GM12891 (cell line): ENCODE data around the genes SLC19A1 and MCM3AP.

- RRBS: no CpG with 5 or more reads among the region's 23 CpGs
Observed at GRCh38 chr21:45403830-45404548, 976 bp upstream of the COL18A1 start.

DNA sequence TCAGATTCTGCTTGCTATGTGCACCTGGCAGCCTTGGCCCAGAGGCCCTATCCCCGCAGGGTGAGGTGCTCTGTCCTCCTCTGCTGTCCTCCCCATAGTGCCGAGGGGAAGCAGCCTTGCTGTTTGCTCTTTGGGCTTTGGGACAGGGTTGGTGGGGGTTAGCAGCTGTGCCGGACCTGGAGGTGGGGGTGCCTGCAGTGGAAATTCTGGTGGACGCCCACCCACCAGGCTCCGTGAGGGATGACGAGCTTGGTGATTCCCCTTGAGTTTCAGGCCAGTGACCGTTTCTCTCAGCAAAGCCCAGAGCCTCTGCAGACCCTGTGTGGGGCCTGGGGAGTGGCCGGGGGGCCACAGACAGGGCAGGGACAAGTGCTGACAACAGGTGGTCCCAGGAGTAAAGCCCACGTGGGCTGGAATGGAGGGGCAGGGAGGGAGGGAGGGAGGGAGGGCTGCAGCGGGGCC lies 52.7 kb downstream of the COL18A1 start:
- RRBS: no CpG with 5 or more reads among the region's 10 CpGs

GRCh38 chr21:45479731-45480266 lies 62.4 kb downstream of the SLC19A1 start:
- RRBS: no CpG with 5 or more reads among the region's 21 CpGs

GRCh38 chr21:45512956-45514031 lies 28.9 kb downstream of the SLC19A1 start:
- RRBS: 92% methylated on average over 4 of the region's 24 CpGs

- RRBS: 6% methylated on average over 40 of the region's 113 CpGs
Observed at GRCh38 chr21:45542248-45543302, at the start of gene SLC19A1. TSS of gene SLC19A1 (minus strand) at chr21:45542440.

GRCh38 chr21:45554824-45555246 lies 12.6 kb upstream of the SLC19A1 start:
- RRBS: no CpG with 5 or more reads among the region's 46 CpGs

DNA sequence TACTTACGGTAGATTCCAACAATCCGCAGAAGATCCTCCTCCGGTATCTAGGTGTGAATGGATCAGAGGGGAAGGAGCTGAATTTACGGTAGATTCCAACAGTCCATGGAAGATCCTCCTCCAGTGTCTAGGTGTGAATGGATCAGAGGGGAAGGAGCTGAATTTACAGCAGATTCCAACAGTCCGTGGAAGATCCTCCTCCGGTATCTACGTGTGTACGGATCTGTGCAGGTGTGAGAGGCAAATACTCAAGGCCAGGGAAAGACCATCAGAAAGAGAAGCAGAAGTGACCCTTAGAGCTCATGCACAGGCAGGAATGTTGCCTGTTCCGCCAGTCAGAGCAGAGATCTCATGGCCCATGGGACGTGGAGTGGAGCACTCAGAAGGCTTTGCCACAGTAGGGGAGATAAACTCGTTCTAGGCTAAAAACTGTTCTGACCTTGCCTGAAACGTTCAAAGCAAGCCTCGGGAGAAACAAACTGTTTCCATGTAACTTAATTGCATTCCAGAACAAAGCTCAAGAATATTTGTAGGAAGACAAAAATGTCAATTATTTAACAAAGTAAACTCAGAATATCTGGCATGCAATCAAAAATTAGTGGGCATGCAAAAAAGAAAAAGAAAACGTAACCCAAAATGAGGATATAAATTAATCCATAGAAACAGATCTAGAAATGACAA lies 20.6 kb upstream of the SLC19A1 start:
- RRBS: no CpG with 5 or more reads among the region's 14 CpGs

DNA sequence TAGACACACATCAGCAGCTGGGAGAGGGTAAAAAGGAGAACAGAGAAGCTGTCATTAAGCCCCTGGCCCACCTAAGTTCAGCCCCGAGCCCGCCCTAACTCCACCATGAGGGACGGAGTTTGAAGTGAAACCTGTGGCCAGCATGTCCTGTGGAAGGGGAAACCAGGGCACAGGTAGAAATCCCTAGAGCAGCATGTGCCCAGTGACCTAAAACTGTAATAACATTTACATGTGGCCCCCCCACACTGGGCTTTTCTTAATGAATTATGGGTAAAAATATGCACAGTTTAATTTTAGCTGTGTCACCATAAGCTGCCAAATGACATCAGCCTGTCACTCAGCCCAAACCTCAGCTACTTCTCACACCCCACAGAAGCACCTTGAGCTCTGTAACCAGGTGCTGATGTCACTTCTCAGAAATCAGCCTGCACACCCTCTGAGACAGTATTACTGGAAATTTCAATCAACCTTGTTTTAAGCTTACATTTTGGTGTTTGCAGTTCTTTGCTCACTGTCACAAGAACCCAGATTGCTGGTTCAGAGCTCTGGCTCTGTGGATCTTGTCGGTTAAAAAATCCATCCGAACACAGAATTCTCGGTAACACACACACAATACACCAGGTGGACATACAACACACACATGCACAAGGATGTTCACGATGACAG lies 50.0 kb upstream of the SLC19A1 start:
- RRBS: no CpG with 5 or more reads among the region's 7 CpGs

DNA sequence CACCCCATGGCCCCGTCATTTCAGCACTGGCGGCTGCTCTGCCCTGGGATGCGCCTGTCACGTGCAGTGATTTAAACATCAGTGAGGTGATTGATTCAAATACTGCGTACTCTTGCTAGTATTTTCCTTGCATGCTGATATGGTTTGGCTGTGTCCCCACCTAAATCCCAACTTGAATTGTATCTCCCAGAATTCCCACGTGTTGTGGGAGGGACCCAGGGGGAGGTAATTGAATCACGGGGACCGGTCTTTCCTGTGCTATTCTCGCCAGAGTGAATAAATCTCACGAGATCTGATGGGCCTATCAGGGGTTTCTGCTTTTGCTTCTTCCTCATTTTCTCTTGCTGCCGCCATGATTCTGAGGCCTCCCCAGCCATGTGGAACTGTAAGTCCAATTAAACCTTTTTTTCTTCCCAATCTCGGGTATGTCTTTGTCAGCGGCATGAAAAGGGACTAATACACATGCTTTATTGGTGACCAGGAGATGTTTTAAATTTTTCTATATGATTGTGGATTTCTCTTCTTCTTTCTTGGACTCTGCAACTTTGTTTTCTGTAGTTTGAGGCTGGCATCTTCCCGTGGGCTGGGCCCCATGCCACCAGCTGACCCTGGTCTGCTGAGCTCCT lies 50.1 kb upstream of the PCBP3 start:
- RRBS: no CpG with 5 or more reads among the region's 14 CpGs

- RRBS: no CpG with 5 or more reads among the region's 13 CpGs
Observed at GRCh38 chr21:45608655-45609301, 34.7 kb upstream of the PCBP3 start.

GRCh38 chr21:45962500-45962803 lies 19.1 kb upstream of the COL6A1 start:
- RRBS: no CpG with 5 or more reads among the region's 2 CpGs

- RRBS: no CpG with 5 or more reads among the region's 52 CpGs
Observed at GRCh38 chr21:46000389-46001422, 19.1 kb downstream of the COL6A1 start.

DNA sequence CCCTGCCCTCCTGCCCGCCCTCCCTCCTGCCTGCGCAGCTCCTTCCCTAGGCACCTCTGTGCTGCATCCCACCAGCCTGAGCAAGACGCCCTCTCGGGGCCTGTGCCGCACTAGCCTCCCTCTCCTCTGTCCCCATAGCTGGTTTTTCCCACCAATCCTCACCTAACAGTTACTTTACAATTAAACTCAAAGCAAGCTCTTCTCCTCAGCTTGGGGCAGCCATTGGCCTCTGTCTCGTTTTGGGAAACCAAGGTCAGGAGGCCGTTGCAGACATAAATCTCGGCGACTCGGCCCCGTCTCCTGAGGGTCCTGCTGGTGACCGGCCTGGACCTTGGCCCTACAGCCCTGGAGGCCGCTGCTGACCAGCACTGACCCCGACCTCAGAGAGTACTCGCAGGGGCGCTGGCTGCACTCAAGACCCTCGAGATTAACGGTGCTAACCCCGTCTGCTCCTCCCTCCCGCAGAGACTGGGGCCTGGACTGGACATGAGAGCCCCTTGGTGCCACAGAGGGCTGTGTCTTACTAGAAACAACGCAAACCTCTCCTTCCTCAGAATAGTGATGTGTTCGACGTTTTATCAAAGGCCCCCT lies 22.9 kb downstream of the COL6A1 start:
- RRBS: no CpG with 5 or more reads among the region's 23 CpGs

- RRBS: no CpG with 5 or more reads among the region's 19 CpGs
Observed at GRCh38 chr21:46040495-46041067, 57.3 kb upstream of the COL6A2 start.

GRCh38 chr21:46247916-46248516 lies 19.4 kb upstream of the LSS start:
- RRBS: no CpG with 5 or more reads among the region's 3 CpGs

DNA sequence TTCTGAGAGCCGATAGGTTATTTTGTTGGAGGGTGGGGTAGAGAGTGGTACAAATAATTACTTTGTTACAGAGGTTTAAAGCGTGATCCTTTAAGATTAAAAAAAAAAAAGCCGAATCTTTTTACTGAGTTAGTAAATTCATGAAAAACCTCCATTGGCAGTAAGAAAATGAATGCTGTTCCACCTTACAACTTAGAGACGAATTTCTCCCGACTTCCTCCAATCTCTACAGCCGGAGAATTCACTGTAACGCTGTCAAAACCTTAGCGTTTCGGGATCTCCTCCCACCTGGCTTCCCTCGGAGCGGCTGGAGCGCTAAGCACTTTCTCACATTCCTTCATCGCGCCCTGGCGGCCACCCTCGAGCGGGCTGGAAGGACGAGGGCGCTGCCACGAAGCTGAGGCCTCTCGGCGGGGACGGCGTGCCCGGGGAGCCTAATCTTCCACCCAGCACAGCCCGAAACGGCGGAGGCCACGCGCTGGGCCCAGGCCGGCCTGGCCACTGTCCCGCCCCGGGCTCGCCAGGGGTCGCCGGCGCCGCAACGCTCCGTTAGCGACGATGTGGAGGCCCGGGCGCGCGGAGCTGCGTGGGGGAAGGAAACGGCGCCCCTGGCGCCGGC lies at the start of gene MCM3AP:
TSS of gene MCM3AP (minus strand) at position 97 of the 619 bp plus-strand sequence.
- RRBS: 2% methylated on average over 16 of the region's 51 CpGs

- RRBS: no CpG with 5 or more reads among the region's 7 CpGs
Observed at GRCh38 chr21:46286803-46287105, 612 bp downstream of the YBEY start.

DNA sequence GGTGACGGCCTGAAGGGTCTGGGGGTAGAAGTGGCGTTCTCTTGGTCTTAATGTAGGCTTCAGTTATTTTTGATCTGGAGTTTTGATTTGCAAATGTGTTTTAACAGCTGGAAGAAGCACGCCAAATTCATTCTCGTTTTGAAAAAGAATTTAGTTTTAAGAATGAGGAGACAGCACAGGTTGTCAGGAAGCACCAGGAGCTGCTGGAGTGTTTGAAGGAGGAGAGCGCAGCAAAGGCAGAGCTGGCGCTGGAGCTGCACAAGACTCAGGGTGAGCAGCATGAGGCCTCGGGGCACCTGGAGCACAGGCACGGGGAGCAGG lies 66.6 kb downstream of the PCNT start:
- RRBS: no CpG with 5 or more reads among the region's 8 CpGs

GRCh38 chr21:46424641-46425459 lies 33.8 kb upstream of the DIP2A start:
- RRBS: no CpG with 5 or more reads among the region's 33 CpGs